ENCODE measurements around a stretch of chr16.

GRCh38 chr16:15611659-15612165, 31.2 kb downstream of the MARF1 start:
- PRO-cap, 5 experiments, result peak in 2 of 5 experiments; most common minus-strand start chr16:15611813 (in 1)
- RAMPAGE, long total RNA, 2 experiments, result no peak in any of the 2 experiments
- RRBS, result no CpG with 5 or more reads among the region's 9 CpGs

GRCh38 chr16:15634621-15635120, 8.3 kb downstream of the MARF1 start:
- PRO-cap, 5 experiments, result no peak in any of the 5 experiments
- RAMPAGE, long total RNA, 2 experiments, result no peak in any of the 2 experiments
- RRBS, result no CpG with 5 or more reads among the region's 4 CpGs

DNA sequence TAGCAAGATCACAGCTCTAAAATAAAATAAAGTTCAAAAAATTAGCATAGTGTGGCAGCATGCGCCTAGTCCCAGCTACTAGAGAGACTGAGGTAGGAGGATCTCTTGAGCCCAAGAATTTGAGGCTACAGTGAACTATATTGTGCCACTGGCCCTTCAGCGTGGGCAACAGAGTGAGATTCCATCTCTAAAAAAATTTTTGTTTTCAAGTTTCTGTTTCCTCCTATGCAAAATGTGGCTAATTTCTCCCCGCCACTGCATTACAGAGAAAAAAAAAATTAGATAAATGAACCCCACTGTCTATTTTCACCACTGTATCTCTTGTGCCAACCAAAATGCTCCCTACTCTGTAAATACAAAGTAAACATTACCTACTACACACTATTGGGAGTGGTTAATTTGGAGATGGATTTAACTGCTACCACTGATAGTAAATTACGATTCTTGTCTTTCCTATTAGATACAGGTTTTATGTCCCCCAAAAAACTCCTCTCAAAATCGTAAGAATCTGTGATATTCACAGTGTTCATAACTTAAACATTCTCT, 2.0 kb downstream of the MARF1 start:
- PRO-cap, 5 experiments, result no peak in any of the 5 experiments
- RAMPAGE, long total RNA, 2 experiments, result no peak in any of the 2 experiments
- RRBS, result no CpG with 5 or more reads among the region's 5 CpGs

- PRO-cap, 5 experiments, result no peak in any of the 5 experiments
- RAMPAGE, long total RNA, 2 experiments, result no peak in any of the 2 experiments
- RRBS, result no CpG with 5 or more reads among the region's 17 CpGs
These were observed 17.2 kb downstream of the NDE1 start for GRCh38 chr16:15667162-15667807.

- PRO-cap, 5 experiments, result no peak in any of the 5 experiments
- RAMPAGE, long total RNA, 2 experiments, result no peak in any of the 2 experiments
- RRBS, result no CpG with 5 or more reads among the region's 4 CpGs
These were observed 53.4 kb downstream of the NDE1 start for GRCh38 chr16:15703489-15703883.

- PRO-cap, 5 experiments, result no peak in any of the 5 experiments
- RAMPAGE, long total RNA, 2 experiments, result no peak in any of the 2 experiments
- RRBS, result no CpG with 5 or more reads among the region's 8 CpGs
These were observed 53.8 kb downstream of the NDE1 start for GRCh38 chr16:15703884-15704195.

- PRO-cap, 5 experiments, result no peak in any of the 5 experiments
- RAMPAGE, long total RNA, 2 experiments, result no peak in any of the 2 experiments
- RRBS, result no CpG with 5 or more reads among the region's 13 CpGs
These were observed 5.3 kb downstream of the ABCC1 start for GRCh38 chr16:15954730-15955133.

- PRO-cap, 5 experiments, result no peak in any of the 5 experiments
- RAMPAGE, long total RNA, 2 experiments, result no peak in any of the 2 experiments
- RRBS, result no CpG with 5 or more reads among the region's 9 CpGs
These were observed 34.5 kb downstream of the ABCC1 start for GRCh38 chr16:15983747-15984408.

DNA sequence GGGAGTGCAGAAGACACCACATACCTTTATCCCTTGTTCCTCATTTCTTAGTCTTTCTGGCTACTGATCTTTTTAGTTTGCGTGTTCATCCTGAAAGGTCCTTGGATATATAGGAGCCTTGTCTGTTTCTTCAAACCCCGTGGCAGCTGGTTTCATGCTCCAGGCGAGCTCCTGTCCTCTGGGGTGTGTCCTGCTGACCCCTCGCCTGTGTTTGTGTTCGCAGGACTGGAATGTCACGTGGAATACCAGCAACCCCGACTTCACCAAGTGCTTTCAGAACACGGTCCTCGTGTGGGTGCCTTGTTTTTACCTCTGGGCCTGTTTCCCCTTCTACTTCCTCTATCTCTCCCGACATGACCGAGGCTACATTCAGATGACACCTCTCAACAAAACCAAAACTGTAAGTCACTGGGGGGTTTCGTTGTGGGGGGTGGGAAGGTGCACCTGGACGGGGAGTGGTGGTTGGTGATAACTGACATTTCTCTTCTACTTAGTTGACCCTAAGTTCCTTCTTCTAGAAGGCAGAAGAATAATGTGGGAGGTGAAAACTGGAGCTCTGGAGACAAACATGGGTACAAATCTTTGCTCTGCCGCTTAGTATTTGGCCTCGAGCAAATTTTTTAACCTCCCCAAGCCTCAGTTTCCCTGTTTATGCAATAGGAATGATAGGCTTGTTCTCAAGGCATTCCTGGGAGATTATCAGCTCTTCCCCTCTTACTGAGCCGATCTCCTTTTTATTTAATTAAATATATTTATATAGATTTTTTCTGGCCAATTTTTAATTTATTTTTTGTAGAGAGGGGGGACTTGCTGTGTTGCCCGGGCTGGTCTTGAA, 58.4 kb downstream of the ABCC1 start:
- PRO-cap, 5 experiments, result no peak in any of the 5 experiments
- RAMPAGE, long total RNA, 2 experiments, result no peak in any of the 2 experiments
- RRBS, result no CpG with 5 or more reads among the region's 17 CpGs

DNA sequence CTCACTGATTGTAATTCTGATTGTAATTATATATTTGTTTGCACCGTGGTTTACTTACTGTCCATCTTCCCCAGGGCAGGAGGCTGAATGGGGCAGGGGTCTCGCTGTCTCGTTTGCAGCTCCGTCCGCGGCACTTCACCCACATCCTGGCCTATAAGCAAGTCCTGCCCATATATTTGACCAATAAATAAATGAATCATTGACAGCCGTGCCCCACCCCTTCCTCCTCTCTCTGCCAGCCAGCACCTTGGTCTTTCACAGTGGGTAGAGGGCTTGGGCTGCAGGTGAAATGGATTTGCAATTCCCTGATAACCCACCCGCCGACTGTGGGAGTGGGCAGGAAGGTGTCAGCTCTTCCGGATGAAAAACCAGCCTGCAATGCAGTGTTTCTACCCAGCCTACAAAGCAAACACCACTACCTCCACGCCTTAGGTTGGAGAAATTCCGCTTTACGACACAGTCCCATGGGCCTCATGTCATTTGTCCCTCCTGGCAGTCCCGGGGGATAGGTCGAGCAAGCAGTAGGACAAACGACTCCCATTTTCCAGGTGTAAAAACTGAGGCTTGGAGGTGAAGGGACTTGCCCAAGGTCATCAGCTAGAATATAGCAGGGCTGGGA, 78.9 kb downstream of the ABCC1 start:
- PRO-cap, 5 experiments, result no peak in any of the 5 experiments
- RAMPAGE, long total RNA, 2 experiments, result no peak in any of the 2 experiments
- RRBS, result no CpG with 5 or more reads among the region's 16 CpGs

- PRO-cap, 5 experiments, result no peak in any of the 5 experiments
- RAMPAGE, long total RNA, 2 experiments, result no peak in any of the 2 experiments
- RRBS, result no CpG with 5 or more reads among the region's 19 CpGs
These were observed 91.7 kb downstream of the ABCC6 start for GRCh38 chr16:16131473-16132173.

GRCh38 chr16:16136309-16136821, 86.9 kb downstream of the ABCC6 start:
- PRO-cap, 5 experiments, result no peak in any of the 5 experiments
- RAMPAGE, long total RNA, 2 experiments, result no peak in any of the 2 experiments
- RRBS, result no CpG with 5 or more reads among the region's 15 CpGs

GRCh38 chr16:16142989-16143381, 80.3 kb downstream of the ABCC6 start:
- PRO-cap, 5 experiments, result no peak in any of the 5 experiments
- RAMPAGE, long total RNA, 2 experiments, result no peak in any of the 2 experiments
- RRBS, result no CpG with 5 or more reads among the region's 7 CpGs

GRCh38 chr16:16149714-16150781, 73.2 kb downstream of the ABCC6 start:
- PRO-cap, 5 experiments, result peak in 1 of 5 experiments; most common plus-strand start chr16:16150064 (in 1); most common minus-strand start chr16:16149907 (in 1)
- RAMPAGE, long total RNA, 2 experiments, result no peak in any of the 2 experiments
- RRBS, result 14% methylated on average over 8 of the region's 36 CpGs

DNA sequence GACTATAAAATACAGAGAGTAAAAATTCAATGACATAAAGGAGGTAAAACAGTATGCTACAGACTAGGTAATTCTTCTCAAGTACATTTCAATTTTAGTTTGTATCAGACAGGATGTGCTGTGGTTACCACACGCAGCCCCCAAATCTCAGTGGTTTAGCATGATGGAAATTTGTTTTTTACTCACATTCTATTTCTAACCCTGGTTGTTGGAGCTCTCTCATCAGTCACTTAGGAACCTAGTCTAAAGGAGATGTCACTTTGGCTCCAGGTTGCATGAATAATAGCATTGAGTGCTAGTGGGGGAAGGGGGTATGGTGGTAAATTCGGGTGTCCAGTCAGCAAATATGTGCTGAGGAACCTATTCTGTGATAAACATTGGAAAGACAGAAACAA, 444.0 kb downstream of the XYLT1 start:
- PRO-cap, 5 experiments, result no peak in any of the 5 experiments
- RAMPAGE, long total RNA, 2 experiments, result no peak in any of the 2 experiments
- RRBS, result no CpG with 5 or more reads among the region's 2 CpGs

- PRO-cap, 5 experiments, result no peak in any of the 5 experiments
- RAMPAGE, long total RNA, 2 experiments, result no peak in any of the 2 experiments
- RRBS, result no CpG with 5 or more reads among the region's 11 CpGs
These were observed 141.9 kb downstream of the XYLT1 start for GRCh38 chr16:17328790-17329329.

DNA sequence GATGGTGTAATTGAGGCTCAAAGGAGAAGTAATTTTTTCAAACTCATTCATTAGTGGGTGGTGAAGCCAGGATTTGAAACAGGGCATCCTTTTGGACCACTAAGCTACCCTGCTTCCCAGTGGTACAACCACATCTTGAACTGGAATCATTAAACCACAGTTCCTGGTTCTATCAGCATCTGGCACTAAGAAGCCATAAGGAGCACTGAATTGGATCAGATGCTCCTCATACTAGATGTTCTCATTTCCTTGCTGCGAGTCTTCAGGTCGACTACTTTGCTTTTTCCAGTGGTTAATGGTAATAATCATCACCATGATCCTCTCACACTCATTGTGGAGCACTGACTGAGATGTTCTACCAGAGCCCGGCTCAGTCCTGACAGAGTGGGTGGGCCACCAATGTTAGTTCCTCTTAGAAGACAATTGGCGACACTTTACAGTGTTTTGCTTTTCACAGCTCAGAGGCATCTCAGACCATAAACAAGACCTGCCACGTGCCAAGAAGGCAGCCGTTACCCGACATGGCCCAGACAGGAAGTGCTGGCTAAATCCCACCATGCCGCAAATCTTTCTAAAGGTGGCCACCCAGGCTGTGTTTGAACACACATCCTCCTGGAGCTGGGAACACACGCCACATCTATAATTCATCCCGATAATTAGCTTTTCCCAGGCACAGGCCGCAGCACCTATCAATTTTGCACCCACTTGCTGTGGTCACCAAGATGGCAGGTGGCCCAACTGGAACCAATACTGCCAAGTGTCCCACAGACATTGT, 103.8 kb downstream of the XYLT1 start:
- PRO-cap, 5 experiments, result no peak in any of the 5 experiments
- RAMPAGE, long total RNA, 2 experiments, result no peak in any of the 2 experiments
- RRBS, result no CpG with 5 or more reads among the region's 11 CpGs

GRCh38 chr16:17465298-17466351, 5.1 kb downstream of the XYLT1 start:
- PRO-cap, 5 experiments, result no peak in any of the 5 experiments
- RAMPAGE, long total RNA, 2 experiments, result no peak in any of the 2 experiments
- RRBS, result no CpG with 5 or more reads among the region's 13 CpGs

DNA sequence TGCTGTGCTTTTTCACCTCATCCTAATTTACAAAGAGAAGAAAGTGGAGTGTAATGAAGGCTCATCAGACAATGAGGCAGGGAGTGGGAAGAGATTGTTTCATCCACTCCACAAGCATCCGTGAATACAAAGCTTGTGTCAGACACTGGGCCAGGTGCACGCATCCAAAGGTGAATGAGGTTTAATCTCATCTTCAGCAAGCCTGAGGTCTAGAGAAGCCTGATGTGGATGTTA, 1.2 kb upstream of the XYLT1 start:
- PRO-cap, 5 experiments, result no peak in any of the 5 experiments
- RAMPAGE, long total RNA, 2 experiments, result no peak in any of the 2 experiments
- RRBS, result no CpG with 5 or more reads among the region's 2 CpGs

DNA sequence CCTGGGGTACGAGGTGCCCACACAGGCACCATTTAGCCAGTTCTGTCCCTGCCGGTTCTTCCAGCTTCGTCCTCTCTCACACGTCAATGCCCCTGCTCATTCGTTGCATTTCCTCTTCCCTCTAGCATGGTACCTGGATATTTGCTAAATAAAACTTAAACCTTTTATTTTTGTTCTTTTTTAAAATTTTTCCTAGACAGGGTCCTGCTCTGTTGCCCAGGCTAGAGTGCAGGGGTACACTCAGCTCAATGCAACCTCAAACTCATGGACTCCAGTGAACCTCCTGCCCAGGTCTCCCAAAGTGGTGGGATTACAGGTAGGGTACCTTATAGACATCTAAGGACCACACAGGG, 1.1 kb upstream of the RPS15A start:
- PRO-cap, 5 experiments, result no peak in any of the 5 experiments
- RAMPAGE, long total RNA, 2 experiments, result no peak in any of the 2 experiments
- RRBS, result no CpG with 5 or more reads among the region's 5 CpGs